ENCODE measurements around the genes DRD1, SIMC1 and NOP16.

GRCh38 chr5:173955887-173956803 lies 32.8 kb upstream of the C5orf47 start:
- PRO-cap, 3 experiments = no peak in any of the 3 experiments
- RAMPAGE, long total RNA = no peak
- RRBS, 2 experiments = no CpG with 5 or more reads among the region's 10 CpGs

DNA sequence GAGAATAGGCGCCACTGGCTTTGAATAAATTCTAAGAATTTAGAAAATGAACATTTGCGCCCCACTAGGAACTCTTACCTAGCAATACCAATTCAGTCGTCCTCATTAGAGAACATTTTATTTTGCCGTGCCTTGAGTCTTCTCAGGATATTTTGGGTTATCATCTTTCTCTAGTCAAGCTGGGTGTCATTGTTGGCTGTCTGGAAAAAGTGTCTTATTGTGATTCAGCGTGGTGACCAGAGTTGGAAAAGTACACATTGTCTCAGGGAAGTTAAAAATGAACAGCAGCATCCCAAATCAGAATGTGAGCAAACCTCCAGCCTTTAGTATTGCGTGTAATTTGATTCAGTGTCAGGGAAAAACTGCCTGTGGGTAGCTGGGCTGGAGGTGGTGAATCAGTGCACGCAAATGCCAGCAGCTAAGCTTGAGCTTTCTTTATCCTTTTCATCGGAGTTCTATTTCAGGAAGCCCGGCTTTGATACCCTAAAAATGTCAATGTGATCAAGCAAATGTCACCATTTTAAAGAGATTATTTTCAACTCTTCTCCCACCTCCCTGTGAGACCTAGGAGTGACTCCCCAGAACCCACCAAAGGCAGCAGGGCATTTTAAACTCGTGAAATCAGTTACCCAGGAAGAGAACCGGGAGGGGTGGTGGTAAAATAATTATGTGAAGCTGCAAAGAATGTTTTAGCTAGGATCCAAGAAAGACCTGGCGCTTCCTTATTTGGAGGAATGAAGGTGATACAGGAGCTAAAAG lies 25.8 kb upstream of the C5orf47 start:
- PRO-cap, 3 experiments = peak in 1 of 3 experiments; most common plus-strand start position 375 of the sequence (in 1); most common minus-strand start position 211 of the sequence (in 1)
- RAMPAGE, long total RNA = no peak
- RRBS, 2 experiments = no CpG with 5 or more reads among the region's 12 CpGs

GRCh38 chr5:174843730-174844006 lies 119.3 kb downstream of the MSX2 start:
- PRO-cap, 3 experiments = no peak in any of the 3 experiments
- RAMPAGE, long total RNA = no peak
- RRBS, 2 experiments = no CpG with 5 or more reads among the region's 5 CpGs

DNA sequence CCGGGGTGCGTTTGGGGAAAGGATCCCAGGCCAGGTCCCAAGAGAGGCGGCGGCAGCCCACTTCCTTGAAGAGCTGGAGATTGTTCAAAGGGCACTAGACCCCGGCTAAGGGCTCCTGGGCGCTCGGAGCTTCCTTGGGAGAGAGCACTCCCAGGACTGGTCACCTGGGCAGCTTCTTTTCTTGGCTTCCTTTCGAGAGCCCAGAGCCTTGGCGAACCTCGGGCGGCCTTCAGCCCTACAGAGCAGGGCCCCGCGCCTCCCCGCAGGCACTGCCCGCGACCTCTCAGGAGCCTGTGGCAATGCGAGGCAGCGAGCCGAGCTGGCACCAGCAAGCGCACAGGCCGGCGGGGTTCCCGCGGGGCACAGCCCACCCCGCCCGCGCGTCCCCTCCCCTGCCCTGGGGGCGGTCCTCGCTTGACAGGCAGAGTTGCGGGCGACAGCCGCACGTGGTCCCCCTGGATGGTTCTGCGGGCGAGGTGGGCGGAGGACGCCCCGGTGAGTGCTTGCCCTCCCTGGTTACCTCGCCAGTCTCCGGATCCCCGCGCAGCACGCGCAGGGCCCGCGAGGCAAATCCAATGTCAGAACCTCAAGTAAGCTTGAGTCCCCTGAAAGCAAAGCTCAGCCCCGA lies at the start of gene DRD1:
DRD1 (minus strand) TSS at position 338 of the 628 bp plus-strand sequence.
- PRO-cap, 3 experiments = no peak in any of the 3 experiments
- RAMPAGE, long total RNA = no peak
- RRBS, 2 experiments = 1 to 2% methylated on average over 12 of the region's 48 CpGs

DNA sequence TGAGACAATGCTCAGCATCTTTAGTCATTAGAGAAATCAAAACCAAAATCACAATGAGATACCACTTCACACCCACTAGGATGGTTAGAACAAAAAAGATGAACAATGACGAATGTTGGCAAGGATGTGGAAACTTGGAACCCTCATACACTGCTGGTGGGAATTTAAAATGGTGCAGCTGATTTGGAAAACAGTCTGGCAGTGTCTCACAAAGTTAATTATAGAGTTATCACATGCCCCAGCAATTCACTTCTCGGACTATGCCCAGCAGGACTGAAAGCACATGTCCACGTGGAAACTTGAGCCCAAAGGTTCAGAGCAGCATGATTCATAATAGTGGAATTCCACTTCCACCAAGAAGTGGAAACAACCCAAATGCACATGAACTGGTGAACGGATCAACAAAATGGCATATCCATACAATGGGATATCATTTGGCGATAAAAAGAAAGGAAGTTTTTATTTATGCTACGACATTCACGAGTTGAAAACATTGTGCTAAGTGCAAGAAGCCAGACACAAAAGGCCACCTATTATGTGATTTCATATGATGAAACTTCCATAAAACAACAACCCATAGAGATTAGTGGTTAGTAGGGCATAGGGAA lies 84.9 kb upstream of the HRH2 start:
- PRO-cap, 3 experiments = no peak in any of the 3 experiments
- RAMPAGE, long total RNA = no peak
- RRBS, 2 experiments = no CpG with 5 or more reads among the region's 7 CpGs

DNA sequence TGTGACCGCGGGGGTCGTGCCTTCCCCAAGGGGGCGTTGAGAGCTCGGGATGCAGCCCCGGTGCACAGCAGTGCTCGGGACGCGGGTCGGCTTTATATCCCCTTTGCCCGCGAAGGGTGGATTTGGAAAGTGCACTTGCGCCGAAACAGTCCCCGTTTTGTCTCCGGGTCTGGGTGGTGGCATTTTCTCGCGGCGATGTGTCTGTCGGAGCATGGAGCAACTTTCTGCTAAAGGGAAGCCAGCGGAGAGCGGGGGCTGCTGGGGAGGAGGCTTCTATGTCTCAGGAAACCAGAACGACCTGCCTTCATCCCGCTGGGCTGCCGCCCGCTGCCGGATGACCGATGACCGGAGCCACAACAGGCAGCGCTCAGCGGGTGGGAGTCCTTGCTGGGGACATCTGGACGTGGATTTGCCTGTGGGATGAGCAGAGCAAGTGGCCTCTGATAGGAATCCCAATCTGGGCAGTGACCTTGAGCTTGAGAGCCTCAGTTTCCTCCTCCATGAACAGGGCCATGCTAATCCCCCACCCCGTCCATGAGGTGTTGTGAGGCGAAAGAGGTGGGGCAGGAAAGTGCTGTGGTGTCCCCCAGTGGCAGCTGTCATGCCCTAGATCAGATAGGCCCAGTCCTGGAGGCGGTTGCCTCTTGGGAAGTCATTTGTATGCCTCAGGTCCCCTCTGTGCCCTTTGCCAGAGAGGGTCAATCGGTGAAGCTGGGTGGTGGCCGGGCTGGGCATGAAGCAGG lies 681 bp downstream of the HRH2 start:
- PRO-cap, 3 experiments = no peak in any of the 3 experiments
- RAMPAGE, long total RNA = no peak
- RRBS, 2 experiments = 3 to 4% methylated on average over 9 of the region's 37 CpGs

GRCh38 chr5:175680865-175681354 lies 23.0 kb downstream of the HRH2 start:
- PRO-cap, 3 experiments = no peak in any of the 3 experiments
- RAMPAGE, long total RNA = no peak
- RRBS, 2 experiments = no CpG with 5 or more reads among the region's 9 CpGs

GRCh38 chr5:175968473-175968698 lies 271 bp upstream of the THOC3 start:
- PRO-cap, 3 experiments = no peak in any of the 3 experiments
- RAMPAGE, long total RNA = no peak
- RRBS, 2 experiments = no CpG with 5 or more reads among the region's 3 CpGs

GRCh38 chr5:176134037-176134446 lies 104.2 kb upstream of the SIMC1 start:
- PRO-cap, 3 experiments = no peak in any of the 3 experiments
- RAMPAGE, long total RNA = no peak
- RRBS, 2 experiments = no CpG with 5 or more reads among the region's 24 CpGs

DNA sequence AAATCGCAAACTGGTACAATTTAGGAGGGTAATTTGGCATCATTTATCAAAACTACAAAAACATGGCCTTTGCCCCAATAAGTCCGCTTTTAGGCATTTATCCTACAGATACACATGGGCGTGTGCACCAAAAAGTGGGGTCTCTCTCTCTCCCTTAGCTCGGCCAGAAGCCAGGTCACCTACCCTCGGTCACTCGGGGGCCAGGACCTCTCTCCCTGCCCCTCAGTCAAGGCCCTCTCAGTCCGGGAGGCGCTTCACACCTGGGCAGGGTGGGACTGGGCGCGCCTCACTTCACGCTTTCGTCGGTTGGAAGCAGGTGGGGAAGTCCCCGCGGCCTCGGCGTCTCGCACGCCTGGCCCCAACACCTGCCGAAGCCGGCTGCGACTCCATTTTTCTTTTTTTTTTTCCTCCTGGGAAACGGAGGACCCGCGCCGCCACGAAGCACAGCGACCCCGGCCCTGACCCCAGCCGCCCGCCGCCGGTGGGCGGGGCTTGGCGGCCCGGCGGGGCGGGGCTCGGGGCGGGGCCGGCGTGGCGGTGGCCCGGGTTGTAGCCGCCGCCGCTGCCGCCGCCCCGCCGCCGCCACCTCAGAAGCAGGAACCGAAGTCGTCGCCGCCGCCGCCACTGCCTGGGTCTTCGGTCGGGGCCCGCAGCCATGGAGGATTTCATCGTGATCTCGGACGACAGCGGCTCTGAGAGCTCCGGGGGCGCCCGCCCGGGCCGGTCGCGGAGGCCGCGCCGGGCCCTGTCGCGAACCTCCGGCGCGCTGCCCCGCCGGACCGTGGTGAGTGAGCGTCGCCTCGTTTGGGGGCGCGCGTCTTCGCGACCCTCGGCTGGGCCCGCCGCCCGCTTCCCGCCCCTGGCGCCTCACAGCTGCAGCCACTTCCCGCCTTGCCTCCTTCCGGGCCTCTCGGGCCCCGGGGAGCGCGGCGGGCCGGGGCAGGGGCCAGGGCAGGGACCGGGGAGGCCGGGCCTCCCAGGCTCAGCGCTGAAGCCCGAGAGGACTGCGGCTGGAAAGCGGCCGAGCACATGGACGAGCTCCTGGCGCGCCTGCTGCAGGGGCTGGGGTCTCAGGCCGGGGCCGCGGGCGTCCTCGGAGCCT lies at the start of gene SIMC1:
SIMC1 (plus strand) TSS at position 571 of the 1,102 bp plus-strand sequence.
- PRO-cap, 3 experiments = peak in 1 of 3 experiments; most common plus-strand start position 521 of the sequence (in 1); most common minus-strand start position 494 of the sequence (in 1)
- RAMPAGE, long total RNA = no peak
- RRBS, 2 experiments = 1 to 2% methylated on average over 6 of the region's 120 CpGs

DNA sequence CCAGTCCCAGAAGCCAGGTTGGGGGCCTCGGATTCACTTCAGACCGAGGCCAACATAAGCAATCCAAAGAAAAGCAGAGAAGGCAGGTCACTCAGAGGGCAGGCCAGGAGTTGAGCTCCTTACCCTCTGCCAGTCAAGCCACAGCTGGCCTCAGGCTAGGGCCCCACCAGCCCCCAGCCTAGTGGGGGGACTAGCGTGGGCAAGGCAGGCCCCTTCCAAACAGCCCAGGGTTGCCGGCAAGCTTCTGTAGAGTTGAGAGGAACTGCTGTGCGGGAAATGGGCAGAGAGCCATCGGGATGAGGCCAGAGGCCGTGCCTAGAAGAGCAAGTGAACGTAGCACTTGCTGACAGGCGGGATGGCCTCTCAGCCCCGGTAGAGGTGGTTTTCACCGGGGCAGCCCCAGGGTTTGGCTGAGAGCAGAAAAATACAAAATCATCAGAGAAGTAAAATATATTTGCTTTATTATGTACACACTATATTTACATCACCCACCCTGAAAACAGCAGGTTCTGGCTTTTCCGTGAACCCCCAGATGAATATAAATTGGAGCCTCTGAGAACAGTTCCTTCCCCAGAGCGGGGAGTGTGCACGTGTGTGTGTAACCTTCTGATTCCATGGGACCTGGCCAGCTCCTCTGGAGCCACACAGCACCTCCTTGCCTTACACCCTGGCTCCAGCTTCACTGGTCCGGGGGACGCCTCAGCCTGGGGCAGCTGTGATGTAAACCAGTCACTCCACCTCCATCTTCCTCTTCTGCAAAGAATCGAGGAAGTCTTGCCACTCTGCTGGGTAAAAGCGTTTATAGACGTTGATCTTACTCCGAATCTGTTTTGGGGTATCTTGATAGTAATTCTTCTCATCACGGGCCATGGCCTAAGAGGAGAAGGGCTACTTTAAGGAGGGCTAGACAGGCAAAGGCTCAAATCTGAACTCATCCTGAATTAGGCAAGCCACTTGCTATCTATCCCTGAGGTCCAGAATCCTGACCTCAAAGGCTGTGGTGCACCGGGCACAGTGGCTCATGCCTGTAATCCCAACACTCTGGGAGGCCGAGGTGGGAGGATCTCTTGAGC lies 4.6 kb downstream of the NOP16 start:
- PRO-cap, 3 experiments = no peak in any of the 3 experiments
- RAMPAGE, long total RNA = no peak
- RRBS, 2 experiments = 44% methylated on average over 3 of the region's 23 CpGs; no CpG with 5 or more reads in 1 of the 2 experiments

- PRO-cap, 3 experiments = no peak in any of the 3 experiments
- RAMPAGE, long total RNA = no peak
- RRBS, 2 experiments = no CpG with 5 or more reads among the region's 2 CpGs
These were observed 1.8 kb downstream of the NOP16 start for GRCh38 chr5:176386581-176387070.

- PRO-cap, 3 experiments = peak in 2 of 3 experiments; most common plus-strand start chr5:176388792 (in 2); most common minus-strand start chr5:176388580 (in 1)
- RAMPAGE, long total RNA = start-site peak on the minus strand at chr5:176388579-176388625, 448 and 133 reads in 2 replicates; start-site peak on the plus strand at chr5:176388748-176388792, 4,123 and 554 reads in 2 replicates
- RRBS, 2 experiments = 2 to 4% methylated on average over 27 of the region's 62 CpGs
These were observed at the start of gene NOP16 for GRCh38 chr5:176387807-176388892. Gene NOP16, minus strand, starts transcription at chr5:176388598.

- PRO-cap, 3 experiments = no peak in any of the 3 experiments
- RAMPAGE, long total RNA = no peak
- RRBS, 2 experiments = 78 to 100% methylated on average over 2 to 3 of the region's 21 CpGs
These were observed 9.1 kb downstream of the HIGD2A start for GRCh38 chr5:176397499-176398230.

DNA sequence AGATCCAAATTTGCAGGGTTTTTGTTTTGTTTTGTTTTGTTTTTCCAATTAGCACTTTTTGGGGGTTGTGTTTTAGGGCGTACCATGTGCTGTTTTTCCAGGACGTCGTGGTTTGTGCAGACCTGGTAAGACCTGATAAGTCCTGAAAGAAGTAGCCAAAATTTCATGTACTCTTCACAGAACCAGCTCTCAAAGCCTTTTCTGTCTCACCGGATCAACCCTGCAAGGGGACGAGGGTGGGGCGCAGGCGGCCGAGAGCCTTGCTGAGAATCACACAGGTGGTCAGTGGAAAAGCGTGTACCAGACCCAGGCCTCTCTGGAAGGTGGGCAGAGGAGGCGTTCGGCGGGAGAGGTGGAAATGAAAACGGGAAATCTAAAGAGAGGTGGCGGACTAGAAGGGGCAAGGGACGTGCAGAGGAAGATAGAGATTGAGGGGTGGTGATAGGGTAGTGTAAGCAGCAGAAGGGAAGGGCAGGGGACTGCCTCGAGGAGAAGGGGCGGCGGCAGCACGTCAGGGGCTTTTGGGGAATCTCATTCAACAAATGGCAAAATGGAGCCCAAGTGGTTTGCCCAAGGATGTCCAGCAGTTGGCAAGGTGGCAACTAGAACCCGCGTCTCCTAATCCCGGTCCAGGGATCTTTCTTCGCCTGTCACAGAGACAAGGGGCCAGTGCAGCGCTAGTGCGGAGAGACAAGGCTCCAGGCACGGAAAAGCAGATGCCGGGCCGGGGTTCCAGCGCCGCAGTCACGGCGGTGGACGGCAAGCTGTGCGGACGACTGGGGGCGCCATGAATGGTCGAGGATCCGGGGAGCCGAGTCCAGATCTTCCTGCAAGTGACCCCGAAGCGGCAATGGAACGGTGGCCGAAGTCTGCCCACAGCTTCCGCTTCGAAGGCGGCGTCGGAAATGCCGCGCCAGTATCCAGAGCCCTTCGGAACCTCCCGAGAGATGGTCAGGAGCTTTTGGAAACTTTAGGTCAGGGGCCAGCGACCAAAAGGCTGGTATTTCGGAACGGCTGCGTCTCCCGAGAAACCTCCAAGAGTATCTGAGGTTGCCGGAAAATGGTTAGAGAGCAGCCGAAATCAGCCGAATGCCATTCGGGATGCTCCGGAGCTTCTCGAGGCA lies 869 bp upstream of the FAF2 start:
- PRO-cap, 3 experiments = peak in 2 of 3 experiments; most common plus-strand start position 715 of the sequence (in 1); most common minus-strand start position 835 of the sequence (in 1)
- RAMPAGE, long total RNA = no peak
- RRBS, 2 experiments = 2% methylated on average over 17 to 19 of the region's 63 CpGs

GRCh38 chr5:176448485-176449297 lies 506 bp downstream of the FAF2 start:
- PRO-cap, 3 experiments = no peak in any of the 3 experiments
- RAMPAGE, long total RNA = no peak
- RRBS, 2 experiments = 2 to 3% methylated on average over 4 to 9 of the region's 26 CpGs

- PRO-cap, 3 experiments = no peak in any of the 3 experiments
- RAMPAGE, long total RNA = no peak
- RRBS, 2 experiments = no CpG with 5 or more reads among the region's 6 CpGs
These were observed 29.2 kb downstream of the RNF44 start for GRCh38 chr5:176507891-176508454.

GRCh38 chr5:176537674-176538017 lies 444 bp upstream of the RNF44 start:
- PRO-cap, 3 experiments = peak in 2 of 3 experiments; most common minus-strand start chr5:176537860 (in 1)
- RAMPAGE, long total RNA = no peak
- RRBS, 2 experiments = 2% methylated on average over 9 to 12 of the region's 21 CpGs

DNA sequence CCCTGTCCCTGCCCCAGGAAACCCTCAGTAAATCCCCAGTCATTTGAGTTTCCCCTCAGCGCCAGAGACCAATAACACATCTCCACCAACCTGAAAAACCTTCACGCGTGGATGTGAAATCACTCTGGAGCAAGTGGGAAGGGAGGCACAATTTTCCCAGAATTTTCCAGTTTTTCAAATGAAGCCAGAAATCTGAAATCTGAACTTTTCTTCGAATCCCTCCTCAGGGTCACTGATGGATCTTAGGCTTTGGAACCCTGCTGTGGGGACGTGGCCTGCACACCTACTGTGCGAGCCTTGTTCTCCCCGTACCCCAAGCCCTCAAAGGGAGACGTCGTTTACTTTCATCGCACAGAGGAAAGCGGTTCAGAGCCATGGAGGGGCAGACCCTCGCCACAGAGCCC lies 3.5 kb upstream of the RNF44 start:
- PRO-cap, 3 experiments = no peak in any of the 3 experiments
- RAMPAGE, long total RNA = no peak
- RRBS, 2 experiments = no CpG with 5 or more reads among the region's 12 CpGs

GRCh38 chr5:176725521-176726038 lies 78.3 kb downstream of the TSPAN17 start:
- PRO-cap, 3 experiments = no peak in any of the 3 experiments
- RAMPAGE, long total RNA = no peak
- RRBS, 2 experiments = no CpG with 5 or more reads among the region's 11 CpGs

Data from skeletal muscle tissue (tissue), 7 donors.